ENCODE data around the gene GLIS2.

DNA sequence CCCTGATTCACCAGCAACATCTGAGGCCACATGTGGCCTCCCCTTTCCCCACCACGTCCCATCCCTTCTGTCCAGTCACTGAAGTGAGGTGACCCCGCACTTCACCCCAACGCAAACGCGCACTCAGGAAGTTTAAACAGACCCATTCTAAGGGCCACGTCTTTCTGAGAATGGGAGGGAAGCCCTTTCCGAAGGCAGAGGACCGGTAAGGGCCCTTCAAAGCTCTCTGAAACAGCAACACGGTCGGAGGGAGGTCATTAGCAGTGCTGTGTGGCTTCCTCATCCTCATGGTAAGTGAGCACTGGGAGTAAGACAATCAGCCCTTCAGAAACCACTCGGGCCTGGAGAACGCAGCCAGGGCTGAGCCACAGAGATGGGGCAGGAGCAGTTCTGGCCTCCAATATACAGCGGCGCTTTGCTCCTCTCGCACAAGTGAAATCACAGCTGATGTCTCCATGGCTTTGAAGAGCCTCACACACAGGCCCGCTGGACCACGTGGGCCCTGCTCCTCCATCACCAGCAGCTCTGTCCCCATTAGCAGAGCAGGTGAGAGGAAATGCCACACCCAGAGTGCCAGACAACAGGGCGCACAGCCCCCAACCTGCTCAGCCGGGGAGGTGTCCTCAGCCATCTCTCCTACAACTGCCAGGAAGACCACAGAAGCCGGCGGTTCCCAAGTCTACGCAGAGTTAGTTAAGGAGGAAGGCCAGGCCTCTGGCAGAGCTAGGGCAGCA is 23.6 kb downstream of the SRL start:
- PRO-cap: no peak

- PRO-cap: unidirectional peak, plus-strand start at chr16:4273393
Measured at GRCh38 chr16:4273224-4273883, 531 bp upstream of the TFAP4 start.

DNA sequence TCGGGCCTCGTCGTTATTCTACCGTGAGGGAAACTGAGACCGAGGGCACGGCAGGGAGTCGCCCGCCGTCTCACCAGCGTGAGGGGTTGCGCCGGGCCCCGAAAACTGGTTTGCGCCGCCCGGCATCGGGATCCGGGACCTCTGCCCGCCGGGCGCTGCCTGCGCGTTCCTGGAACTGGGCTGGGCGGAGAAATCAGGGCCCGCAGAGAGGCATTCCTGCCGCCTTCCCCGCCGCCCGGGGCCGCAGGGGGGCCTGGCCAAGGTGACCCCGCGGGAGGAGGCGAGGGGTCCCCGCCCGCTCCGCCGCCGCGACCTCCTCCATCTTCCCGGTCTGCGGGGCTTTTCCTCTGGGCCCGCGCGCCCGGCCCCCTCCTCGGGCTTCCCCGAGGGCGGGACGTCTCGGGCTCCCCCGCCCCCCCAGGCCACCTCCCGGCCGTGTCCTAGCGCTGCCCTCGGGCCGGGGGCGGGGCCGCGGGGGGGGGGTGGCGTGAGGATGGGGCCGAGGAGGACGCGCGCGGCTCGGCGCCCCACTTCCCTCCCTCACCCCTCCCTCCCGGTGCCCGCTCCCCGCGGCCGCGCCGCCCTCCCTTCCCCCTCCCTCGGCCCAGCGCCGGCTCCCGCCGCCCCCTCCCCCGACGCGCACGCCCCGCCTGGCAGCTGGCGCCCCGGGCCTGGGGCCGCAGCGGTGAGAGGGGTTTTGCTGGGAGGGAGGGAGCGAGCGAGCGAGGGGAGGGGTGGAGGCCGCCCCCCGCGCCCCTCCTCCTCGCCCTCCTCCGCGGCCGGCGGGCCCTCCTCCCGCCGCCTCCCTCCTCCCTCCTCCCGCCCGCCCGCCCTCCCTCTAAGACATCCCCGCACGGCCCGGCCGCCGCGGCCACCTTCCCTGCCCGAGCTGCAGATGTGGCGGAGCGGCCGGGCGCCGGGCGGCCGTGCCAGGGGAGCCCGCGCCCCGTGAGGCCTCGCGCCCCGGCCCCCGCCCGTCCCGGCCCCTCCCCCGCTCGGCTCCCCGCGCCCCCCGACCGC is at the start of gene GLIS2:
Gene GLIS2 (plus strand): TSS at position 874 of the 1,020 bp plus-strand sequence.
- PRO-cap: bidirectional peak, plus-strand start at position 469 of the sequence, minus-strand start at position 385 of the sequence; unidirectional peak, plus-strand start at position 887 of the sequence

DNA sequence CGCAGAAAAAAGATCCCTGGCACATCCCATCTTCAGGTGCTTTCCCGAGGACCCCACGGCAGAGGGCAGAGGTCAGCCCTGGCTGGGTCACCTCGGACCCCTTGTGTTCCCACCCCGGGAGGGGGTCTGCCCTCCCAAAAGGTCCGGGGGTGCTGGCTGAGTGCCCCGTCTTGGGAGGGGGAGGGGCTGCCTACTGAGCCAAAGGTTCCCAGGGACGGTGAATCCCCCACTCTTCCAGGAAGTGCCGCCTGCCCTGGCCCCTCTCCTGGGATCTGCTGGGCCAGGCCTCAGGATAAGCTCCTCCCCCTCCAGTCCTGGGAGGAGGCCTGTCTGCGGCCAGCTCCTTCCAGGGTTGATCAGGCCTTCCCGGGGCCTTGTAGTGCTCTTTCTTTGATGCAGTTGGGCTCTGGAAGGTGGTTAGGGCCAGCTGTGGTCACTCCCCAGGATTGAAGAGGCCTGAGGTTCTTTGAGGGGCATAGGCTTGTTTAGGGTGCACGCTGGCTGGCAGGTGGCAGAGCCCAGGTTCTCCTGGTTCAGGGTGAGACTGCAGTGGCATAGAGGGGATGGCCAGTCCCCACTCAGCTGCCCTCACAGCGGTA is 8.2 kb downstream of the GLIS2 start:
- PRO-cap: no peak

- PRO-cap: no peak
Measured at GRCh38 chr16:4327093-4327676, 11.3 kb downstream of the GLIS2 start.

- PRO-cap: no peak
Measured at GRCh38 chr16:4328814-4329412, 13.0 kb downstream of the GLIS2 start.

- PRO-cap: no peak
Measured at GRCh38 chr16:4366592-4366852, 5.1 kb upstream of the VASN start.

- PRO-cap: no peak
Measured at GRCh38 chr16:4372465-4372993, 881 bp downstream of the VASN start.

GRCh38 chr16:4376070-4376627 is 4.5 kb downstream of the VASN start:
- PRO-cap: no peak

DNA sequence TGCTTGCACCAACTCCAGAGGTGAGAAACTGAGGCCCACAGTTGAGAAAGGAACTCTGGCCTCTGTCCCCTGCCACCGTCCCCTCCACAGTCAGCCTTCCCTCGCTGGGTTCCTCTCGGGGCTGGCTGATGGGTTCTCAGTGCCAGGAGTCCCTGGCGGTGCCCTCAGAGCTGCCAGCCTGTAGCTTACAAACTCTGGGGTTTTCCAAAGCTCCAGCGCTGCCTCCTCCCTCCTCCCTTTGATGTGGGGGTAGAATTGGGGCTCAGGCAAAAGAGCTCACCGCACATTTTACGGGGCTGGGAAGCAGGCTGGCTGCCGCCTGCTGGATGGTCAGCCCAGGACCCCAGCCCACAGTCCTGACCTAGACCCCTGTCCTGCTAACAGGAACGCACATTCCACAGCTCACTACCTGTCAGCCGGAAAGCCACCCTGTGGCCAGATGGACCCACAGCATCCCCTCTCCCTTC is 5.9 kb downstream of the VASN start:
- PRO-cap: no peak

- PRO-cap: no peak
Measured at GRCh38 chr16:4390509-4390980, 18.9 kb downstream of the VASN start.

GRCh38 chr16:4402450-4402721 is 14.0 kb downstream of the CORO7 start:
- PRO-cap: no peak

DNA sequence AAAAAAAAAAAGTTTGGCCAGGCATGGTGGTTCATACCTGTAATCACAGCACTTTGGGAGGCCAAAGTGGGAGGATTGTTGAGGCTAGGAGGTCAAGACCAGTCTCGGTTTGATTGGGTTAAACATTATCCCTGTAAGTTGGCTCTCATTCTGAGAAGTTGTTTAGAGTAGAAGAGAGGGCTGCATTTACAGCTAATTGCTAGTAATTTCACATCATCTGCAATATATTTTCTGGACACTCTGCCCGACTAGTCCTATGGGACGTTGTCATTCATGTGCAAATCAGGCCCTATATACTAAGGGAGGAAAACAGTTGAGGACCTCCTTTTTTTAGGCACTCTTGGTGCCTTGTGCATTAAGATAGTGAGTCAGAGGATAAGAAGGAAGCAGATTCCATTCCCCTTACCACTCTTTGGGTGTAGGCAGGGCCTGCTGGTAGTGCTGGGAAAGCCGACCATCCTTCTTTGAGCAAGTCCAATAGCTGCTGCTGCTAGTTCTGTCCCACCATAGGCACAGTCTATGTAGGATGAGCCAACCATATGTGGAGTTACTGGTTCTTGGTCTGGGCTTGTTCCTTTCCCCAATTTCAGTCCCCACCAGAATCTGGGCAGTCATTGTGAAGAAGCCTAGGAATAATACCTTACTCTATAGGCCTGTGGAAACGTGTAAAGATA is 18.8 kb downstream of the HMOX2 start:
- PRO-cap: no peak

DNA sequence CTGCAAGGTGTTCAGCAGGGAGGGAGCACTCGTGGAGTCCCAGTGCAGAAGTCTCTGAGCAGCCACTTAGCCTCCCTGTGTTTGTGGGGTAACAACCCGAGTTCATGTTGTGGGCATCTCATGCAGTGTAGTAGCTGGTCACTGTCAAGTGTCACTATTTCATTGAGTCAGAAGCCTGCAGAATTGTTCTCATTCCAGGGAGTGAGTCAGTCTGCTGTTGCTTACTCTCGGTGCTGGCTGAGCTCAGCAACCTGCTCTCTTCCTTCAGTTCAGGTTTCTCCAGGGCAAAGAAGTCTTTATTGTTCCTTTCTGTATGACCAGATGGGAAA is 24.1 kb downstream of the HMOX2 start:
- PRO-cap: no peak

GRCh38 chr16:4609186-4610324 is 5.1 kb downstream of the UBALD1 start:
- PRO-cap: no peak

DNA sequence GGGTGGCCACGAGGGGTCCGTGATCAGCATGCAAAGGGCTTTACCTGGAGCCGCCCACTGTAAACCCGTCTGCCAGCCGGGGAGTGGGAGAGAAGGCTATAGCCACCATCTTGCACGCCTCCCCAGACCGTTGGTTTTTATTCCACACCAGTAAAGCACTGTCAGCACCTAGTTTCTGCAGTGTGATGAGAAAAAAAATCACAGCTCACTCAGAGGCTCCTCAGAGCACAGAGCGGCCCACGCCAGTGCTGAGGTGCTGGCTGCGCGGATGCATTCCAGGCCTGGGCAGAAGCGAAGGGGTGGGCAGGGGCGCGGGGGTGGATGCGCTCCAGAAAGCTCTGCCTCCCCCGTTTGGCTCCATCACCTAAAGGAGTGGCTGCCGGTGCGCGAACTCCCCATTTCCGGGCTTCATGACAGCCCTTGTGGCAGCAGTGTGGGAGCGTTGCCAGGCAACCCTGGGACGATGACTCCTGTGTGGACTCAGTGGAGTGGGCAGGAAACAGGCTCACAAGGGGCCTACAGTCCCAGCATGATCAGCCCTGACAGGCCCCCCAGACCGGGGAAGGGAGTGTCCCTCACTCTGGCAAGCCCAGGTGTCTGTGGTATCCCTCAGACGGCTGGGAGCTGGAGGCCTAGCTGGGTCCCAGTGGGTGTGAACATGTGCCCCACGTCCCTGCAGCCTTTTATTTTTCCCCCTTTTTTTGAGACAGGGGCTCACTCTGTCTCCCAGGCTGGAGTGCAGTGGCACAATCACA is 32.9 kb upstream of the NUDT16L1 start:
- PRO-cap: no peak

- PRO-cap: no peak
Measured at GRCh38 chr16:4676819-4677296, 16.5 kb upstream of the NUDT16L1 start.

DNA sequence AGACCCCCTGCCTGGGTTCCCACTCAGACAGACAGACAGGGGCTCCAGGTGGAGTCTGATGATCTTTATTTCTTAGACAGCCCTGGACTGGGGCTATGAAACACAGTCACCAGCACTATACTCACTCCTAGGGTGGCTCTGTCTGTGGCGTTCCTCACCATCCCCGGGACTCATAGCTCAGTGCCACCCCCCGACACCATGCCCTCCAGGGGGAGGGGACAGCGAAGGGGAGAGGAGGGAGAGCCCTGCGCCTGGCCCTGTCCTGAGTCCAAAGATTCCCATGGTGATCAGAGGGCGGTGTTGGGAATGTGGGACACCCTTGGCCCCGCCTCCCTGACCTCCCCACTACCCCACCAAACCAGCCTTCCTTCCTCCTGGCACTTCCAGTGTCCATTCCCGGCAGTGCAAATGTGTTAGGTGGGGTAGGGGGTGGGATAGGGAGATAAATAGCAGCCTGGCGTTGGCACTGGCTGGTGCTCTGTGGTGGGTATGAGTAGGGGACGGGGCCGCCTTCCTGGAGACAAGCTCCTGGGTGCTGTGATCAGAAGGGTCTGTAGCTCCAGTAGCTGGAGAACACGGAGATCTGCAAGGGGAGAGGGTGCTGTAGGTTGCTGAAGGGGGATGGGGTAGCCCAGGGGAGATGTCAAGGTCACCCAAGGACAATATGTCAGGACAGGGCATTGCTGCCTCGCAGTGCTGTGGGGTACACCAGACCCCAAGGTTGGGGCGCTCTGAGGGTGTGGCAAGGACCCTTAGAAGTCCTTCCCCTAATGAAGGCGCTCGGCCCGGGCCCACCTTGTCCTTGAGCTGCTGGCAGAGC is 2.0 kb downstream of the SMIM22 start:
- PRO-cap: no peak

- PRO-cap: no peak
Measured at GRCh38 chr16:4832723-4832961, 14.4 kb downstream of the GLYR1 start.

DNA sequence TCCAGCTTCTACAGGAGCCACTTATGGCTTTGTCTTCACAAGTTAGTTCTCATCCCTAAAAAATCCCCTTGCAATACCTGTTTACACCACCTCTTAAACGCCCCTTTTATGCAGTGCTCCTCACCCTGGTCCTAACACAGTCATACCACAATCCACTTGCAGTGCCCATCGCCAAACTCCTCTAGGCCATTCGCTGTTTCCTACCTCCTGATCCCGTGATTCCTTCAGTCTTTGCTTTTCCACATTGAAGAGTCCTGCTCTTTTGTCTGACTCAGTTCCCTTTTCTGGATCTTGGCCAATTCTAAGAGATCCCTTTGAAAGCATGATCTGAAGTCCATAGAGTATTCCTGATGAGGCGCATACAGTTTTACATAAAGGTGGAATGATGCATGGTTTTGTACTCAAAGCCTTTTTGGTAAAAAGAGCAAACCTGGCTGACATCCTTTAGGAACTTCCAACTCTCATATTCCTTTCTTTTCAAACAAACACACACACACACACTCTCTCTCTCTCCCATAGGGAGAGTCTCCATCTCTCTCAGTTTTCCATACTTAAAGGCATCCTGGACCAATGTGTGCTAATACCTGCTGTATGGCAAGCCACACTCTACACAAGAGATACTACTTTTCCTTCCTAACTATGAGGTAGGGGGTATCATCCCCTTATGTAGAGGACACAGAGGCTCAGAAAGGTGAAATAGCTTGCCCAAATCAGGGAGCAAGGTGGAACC is 6.9 kb downstream of the GLYR1 start:
- PRO-cap: no peak

Data from parotid gland (tissue), 1 donor.